Vagina (tissue), 1 donor: ENCODE measurements around a stretch of chr1.

DNA sequence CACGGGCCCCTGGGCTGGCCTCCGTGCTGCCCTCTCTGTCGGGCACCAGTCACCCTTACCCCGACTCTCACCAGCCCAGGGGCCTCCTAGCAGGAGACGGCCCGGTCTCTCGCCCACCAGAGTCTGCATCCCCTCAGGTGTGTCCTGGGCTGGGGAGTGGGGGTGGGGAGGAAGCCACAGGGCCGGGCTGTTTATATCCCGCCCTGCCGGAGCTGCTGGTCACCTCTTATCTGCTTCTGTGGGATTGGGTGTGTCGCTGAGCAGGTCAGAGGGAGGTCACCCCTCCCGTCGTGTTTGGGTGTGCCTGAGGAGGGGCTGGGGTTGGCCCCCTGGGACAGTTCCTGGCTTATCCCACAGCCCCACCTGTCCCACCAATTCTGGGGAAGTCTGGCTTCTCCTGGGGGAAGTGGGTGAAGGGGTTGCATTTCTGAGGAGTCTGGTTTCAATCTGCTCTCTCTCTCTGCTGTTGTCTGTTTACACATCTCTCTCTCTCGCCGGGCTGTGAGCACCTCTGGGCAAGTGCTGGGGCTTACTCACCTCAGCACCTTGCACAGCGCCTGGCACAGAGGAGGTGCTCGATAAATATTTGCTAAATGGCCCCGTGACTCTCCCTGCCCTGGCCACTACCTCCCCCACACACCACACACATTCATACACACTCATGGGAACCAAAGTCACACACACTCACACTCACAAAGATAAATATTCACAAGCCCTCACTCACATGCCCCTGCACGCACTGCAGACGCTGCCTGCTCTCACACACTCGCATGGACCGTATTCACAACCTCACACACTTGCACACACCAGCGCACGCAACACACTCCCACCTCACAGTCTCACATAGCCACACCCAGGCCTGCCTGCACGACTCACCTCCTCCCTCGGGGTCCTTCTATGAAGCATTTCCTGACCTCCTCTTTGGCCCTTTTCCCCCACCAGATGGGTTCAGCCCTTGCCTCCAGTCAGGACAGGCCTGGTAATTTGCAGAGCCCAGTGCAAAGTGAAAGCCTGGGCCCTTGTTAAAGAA, 8.3 kb downstream of the ELF3 start:
- PRO-cap, result no peak
- RAMPAGE, long total RNA, result no peak

DNA sequence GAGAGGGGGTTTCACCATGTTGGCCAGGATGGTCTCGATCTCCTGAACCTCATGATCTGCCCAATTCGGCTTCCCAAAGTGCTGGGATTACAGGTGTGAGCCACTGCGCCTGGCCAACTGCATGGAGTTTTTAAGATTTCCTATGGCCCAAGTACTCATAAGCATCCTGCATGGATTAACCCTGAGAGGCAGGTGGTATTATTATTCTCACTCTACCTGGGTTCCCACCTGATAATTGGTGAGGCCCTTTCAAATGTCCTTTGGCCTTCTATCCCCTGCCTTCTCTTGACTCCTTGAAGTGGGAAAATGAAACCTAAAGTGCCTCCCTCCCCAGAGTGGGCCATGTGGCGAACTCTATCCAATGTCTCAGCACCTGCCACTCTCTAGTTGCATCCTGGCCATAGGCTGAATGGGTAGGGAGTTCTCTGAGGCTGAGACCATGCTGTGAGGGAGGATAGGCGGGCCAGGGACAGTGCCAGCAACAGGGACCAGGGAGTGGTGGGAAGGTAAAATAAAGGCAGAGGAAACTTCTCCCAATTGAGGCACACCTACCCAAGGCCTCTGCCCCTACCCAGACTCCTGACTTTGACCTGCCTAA, 35.3 kb downstream of the ELF3 start:
- PRO-cap, result no peak
- RAMPAGE, long total RNA, result no peak

DNA sequence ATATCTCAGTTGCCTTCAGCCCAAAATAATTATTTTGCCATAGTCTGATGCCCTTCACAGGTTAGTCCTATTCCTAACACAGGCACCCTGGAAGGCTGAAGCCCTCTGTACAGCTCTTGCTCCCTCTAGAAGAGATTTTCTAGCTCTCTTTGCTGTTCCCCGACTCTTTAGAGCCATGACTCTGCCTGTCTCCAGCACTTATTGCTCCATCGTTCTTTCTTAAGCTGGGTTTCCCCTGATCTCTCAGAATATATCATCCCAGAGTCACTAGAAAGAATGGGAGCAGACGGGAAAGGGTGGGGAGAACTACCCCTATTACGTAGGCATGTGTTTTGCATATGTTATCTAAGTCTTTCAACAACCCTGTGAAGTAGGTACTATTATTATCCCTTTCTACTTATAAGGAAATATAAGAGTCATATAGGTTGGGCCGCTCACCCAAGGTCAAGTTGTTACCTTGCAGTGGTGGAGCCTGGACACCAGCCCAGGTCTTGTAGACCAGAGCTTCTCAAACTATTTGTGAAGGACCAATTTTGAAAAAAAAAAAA, 38.7 kb downstream of the ELF3 start:
- PRO-cap, result no peak
- RAMPAGE, long total RNA, result no peak

DNA sequence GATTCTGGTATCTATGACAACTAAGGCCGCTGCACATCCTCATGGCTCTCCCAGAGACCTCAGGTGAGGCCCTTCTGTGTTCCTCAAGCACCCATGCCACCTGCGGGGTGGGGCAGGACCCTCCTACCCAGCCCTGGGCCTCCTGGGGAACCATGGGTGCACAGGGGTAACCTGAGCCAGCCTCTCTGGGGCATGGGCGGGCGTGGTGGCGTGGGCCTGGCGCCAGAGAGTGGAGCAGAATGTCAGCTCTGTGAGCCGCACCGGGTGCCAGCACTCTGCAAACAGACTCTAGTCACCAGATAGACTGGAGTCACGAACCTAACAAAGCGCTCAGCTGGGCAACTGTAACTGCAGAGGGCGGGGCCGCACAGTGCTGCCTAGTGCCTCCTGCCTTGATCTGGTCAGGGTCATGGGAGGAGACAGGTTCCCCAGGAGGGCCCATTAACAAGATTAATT, 46.5 kb downstream of the ELF3 start:
- PRO-cap, result no peak
- RAMPAGE, long total RNA, result no peak

DNA sequence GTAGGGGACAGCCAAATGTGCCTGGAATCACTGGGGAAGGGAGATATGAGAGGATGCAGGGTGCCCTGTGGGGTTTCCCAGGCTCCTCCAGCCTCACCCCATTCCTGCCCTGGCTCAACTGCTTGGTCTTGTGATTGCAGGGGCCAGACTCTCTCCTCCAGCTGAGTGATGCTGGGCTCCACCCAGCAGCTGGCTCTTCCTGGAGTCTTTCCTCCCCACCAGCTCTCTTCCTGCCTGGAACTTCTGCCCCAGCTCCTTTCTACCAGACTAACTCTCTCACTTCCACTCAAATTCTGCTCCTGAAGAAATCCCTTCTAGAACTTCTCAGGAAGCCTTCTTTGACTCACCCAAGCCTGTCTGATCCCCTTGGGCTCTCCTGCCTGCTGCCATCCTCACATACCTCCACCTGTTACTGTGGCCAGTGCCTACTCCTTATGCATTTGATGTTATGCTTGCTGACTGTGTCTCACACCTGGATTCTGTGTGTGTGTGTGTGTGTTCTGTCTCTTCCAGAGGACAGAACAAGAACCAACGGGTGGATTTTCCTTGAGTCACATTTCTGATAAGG, 9.2 kb upstream of the GPR37L1 start:
- PRO-cap, result no peak
- RAMPAGE, long total RNA, result no peak

GRCh38 chr1:202150672-202150994, 6.1 kb upstream of the ARL8A start:
- PRO-cap, result no peak
- RAMPAGE, long total RNA, result no peak

GRCh38 chr1:202223092-202223573, 29.5 kb downstream of the LGR6 start:
- PRO-cap, result no peak
- RAMPAGE, long total RNA, result no peak

DNA sequence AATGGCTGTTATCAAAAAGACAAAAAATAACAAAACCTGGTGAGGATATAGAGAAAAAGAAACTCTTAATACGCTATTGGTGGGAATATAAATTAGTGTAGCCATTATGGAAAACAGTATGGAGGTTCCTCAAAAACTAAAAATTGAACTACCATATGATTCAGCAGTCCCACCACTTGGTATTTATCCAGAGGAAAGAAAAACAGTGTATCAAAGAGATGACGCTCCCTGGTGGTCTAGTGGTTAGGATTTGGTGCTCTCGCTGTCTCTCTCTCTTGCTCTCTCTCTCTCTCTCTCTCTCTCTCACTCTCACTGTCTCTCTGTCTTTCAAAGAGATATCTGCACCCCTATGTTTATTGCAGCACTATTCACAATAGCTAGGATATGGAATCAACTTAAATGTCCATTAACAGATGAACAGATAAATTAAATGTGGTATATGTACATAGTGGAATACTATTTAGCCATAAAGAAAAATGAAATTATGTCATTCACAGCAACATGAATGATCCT, 151.5 kb downstream of the PPP1R12B start:
- PRO-cap, result unidirectional peak, plus-strand start at position 223 of the sequence
- RAMPAGE, long total RNA, result no peak

- PRO-cap, result no peak
- RAMPAGE, long total RNA, result start-site peak on the plus strand at chr1:202520762-202520798, 6 reads; start-site peak on the plus strand at chr1:202520929-202521142, 11 reads
Observed at GRCh38 chr1:202520141-202521270, 172.0 kb downstream of the PPP1R12B start.

DNA sequence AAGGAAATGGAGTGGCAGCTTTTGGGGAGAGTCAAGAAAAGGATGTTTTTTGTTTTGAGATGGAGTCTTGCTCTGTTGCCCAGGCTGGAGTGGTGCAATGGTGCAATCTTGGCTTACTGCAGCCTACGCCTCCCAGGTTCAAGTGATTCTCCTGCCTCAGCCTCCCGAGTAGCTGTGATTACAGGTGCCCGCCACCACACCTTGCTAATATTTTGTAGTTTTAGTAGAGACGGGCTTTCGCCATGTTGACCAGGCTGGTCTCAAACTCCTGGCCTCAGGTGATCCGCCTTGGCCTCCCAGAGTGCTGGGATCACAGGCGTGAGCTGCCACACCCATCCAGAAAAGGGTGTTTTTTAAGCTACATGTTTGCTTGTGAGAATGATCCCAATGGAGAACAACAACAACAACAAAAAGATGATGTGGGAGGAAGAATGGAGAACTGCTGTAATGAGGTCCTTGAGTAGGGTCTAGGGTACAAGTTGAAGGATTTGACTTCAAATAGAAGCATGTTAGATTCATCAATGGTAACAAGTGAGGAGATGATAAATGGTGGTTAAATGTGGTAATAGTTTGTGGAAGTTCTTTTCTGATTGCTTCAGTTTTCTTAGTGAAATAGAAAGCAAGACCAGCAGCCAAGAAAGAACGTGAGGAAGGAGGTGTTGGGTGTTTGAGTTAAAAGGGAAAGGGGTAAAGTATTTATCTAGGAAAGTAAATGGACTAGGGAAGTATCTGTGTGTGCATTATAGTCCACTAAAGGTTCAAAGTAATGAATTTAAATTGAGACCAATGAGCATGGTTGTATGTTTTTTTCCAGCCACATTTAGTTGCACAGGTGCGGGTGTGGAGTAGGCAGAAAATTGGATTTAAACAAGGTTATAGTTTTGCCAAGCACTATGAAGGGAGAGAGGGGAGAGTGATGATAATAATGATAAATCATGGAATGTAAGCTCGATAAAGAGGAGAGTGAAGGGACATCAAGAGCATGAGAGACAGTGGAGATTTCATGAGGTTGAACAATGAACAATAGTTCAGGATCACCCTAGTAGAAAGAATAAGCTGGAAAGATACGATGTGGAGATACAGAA, 177.5 kb downstream of the PPP1R12B start:
- PRO-cap, result no peak
- RAMPAGE, long total RNA, result no peak

DNA sequence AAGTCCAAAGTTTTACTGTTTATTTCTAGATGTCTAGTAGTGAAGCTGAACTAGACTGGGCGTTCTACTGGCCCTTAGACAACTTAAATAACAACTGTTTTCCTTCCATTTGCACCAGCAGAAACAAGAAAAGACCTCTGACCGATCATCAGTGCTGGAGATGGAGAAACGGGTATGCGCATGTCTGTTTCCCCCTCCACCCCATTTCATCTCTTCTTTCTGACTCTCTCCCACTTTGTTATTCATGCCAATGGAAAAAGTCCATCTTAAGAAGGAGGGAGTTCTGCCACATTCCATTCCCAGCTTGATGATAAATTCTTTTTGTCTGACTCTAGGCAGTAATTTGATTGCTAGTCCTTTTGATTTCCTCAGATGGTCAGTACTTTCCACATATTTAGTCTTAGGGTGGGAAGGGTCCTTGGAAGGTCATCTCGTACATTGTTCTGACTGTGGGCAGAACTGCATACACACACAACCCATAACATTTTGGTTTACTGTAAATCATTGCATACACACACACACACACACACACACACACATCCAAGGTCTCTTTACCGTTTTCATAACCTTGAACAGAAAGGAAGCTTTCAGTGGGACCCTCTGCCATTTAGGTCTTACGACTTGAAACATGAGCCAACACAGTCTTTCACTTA, 142.5 kb downstream of the SYT2 start:
- PRO-cap, result no peak
- RAMPAGE, long total RNA, result no peak

- PRO-cap, result no peak
- RAMPAGE, long total RNA, result no peak
Observed at GRCh38 chr1:202626858-202627304, 83.4 kb downstream of the SYT2 start.

GRCh38 chr1:202890454-202890861, 1.5 kb upstream of the RABIF start:
- PRO-cap, result no peak
- RAMPAGE, long total RNA, result no peak

- PRO-cap, result no peak
- RAMPAGE, long total RNA, result no peak
Observed at GRCh38 chr1:202961940-202962613, 4.0 kb upstream of the ADIPOR1 start.

DNA sequence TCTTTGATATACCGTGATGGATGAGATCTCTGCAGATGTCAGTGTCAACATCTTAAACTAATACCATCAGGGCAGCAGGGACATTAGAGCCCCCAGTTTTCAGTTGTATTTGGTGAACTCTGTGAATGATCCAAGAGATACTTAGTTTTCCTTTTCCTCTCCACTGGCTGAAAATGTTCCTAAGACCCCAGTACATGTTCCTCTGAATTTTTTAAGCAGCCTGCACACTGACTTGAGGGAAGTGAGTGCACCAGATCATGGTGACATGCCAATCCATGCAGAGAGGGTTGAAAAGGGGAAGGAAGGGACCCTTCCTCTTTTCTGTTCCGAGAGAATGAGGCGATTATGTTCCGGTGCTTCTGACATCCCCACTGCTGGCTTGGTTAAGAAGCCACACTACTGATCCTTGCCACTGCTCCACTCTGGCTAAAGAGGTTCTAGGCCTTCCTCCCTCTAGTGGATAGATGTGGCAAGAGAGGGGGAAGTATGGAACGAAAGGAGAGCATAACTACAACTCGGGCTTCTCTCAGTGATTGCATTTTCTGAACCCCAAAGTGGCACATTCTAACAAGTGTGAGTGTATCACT, 1.8 kb upstream of the CYB5R1 start:
- PRO-cap, result no peak
- RAMPAGE, long total RNA, result no peak

DNA sequence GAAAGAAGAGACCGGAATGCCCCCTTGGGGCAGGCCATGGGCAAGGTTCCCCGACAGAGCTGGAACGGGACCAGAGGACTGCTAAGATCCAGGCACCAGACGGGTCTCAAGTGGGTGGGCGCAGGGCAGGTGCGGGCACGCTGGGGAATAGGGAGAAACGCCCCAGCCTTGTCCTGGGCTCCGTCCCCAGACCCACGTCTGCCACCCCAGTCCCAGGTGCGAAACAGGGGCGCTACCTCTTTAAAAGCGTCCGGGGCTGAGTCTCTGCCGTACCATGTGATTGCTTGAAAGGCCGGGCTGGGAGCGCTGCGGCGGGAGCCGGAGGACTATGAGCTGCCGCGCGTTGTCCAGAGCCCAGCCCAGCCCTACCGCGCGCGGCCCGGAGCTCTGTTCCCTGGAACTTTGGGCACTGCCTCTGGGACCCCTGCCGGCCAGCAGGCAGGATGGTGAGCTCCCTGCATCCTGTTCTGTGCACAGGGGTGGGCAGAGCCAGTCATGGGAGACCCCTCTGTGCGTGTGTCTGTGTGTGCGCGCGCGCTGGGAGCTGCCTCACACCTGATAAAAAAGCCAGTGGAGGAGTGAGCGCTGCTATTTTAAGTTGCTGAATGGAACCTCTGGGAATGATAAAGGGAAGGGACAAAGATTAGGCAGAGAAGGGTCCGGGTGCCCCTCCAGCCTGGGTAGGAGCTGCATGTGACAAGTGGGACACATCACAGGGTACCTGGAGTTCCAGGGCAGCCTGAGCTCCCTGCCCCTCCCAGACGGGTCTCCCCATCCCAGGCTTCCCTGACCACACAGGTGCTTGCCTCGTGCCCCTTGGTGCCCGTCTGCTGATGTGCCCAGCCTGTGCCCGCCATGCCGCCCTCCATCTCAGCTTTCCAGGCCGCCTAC, 706 bp downstream of the ADORA1 start:
- PRO-cap, result bidirectional peak, plus-strand start at position 287 of the sequence, minus-strand start at position 218 of the sequence
- RAMPAGE, long total RNA, result no peak

- PRO-cap, result no peak
- RAMPAGE, long total RNA, result no peak
Observed at GRCh38 chr1:203177231-203178026, 1.8 kb upstream of the MYBPH start.

GRCh38 chr1:203201532-203202021, 15.1 kb upstream of the CHI3L1 start:
- PRO-cap, result no peak
- RAMPAGE, long total RNA, result no peak

GRCh38 chr1:203288507-203289119, 16.7 kb upstream of the BTG2 start:
- PRO-cap, result no peak
- RAMPAGE, long total RNA, result no peak

DNA sequence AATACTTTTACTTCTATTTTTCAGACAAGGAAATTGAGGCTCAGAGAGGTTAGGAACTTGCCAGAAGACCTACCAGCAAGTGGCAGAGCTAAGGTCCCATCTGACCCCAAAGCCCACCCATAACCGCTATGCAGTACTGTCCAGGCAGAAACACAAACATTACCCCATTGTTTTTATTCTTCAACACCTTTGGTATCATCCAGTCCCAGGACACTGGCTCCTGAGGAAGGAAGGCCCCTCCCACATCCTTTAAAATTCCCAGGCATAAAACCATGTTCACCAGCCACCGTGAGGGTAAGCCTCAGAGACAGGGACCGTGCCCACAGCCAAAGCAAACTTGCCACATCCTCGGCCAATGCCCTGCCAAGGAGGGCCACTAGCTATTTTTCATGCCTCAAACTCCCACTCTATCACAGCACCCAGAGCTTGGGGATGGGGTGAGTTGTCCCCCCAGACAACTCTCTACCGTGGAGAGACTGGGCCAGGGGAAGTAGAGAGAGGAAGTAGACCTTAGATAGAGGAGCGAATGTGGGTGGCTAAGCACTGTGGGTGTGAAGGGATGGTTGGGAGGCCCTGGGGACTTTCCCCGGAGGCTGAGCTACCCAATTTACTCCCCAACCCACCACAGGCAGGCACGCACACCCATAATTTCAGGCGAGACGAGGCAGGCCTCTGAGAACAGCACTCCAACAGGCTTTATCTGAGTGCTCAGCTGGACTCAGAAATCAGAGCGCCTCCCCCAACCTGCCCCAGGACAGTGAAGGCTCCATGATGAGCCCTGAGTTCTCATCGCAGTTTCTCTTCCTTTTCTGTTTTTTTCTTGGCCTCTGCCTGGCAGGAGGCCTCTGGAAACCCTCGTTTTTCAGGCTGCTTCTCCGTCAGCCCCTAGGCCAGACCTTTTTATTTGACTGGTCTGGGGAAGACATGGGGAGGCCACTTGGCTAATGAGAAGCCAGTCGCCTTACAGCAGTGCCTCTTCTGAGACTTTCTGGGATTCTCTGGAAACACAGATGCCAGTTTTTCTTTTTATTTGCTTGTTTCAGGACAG, 15.9 kb upstream of the BTG2 start:
- PRO-cap, result unidirectional peak, plus-strand start at position 297 of the sequence
- RAMPAGE, long total RNA, result no peak